Pericardium (tissue), 1 donor: ENCODE measurements around a stretch of chr17.

DNA sequence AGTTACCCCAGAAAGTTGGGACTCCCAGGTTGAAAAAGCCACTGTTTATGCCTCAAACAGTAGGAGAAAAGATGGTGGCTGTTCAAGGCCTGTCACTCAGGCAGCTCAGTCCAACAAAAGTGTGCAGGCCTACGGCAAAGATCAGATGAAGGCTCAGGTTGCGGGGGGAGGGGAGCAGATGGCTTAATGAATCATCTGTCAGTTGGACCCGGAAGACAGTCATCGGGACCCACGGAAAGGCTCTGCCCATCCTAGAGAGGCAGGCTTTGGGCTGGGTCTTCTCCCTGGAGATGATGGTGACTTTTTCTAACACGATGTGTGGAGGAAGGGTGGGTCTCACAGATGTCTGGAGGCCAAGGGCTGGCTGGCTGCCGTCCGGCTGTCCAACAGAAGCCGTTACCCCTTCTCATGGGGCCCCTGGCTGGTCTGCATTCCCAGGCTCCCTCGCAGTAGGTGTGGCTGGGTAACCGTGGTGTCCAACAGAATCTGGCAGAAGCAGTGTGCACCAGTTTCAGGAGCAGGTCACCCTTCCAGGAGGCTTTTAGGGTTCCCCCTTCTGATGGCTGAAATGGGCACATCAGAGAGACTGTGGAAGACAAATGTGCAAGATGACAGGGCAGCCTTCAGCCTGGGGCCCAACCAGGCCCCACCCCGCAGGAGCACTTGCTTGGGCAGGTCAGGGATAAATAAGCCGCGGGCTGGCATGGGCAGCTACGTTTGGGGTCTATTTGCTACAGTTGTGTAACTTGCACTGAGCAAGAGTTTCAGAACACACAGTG is 45.2 kb upstream of the BAHCC1 start:
- RRBS: no CpG with 5 or more reads among the region's 15 CpGs

DNA sequence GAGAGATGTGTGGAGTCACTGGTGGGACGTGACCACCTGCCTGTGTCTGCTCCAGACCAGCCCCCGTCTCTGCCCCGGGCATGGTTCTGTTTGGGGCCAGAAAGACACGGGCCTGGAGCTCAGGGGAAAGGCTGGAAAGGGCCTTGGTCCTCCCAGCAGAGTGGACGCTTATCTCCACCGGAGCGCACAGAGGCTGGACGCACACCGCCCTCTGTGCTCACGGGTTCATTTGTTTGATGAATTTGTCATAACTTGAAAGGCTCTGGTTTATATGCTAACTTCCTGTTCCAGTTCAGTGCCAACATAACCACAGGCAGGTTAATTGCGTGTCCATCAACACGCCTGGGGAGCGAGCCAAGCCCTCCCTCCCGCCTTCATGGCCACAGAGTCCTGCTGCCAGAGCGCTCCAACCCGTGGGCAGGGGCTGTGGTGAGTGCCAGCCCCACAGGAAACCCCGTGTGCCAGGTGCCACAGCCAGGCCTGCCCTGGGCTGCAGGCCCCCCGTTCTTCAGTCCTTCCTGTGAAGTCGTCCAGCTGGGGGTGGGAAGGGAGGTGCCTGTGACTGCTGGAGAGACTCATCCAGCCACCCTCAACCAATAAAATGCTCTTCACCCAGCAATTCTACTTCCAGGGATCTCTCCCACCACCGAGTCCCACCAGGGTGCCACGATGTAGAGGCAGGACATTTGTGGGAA is 29.5 kb upstream of the BAHCC1 start:
- RRBS: 13% methylated on average over 4 of the region's 21 CpGs

GRCh38 chr17:81386280-81386849 is 8.9 kb upstream of the BAHCC1 start:
- RRBS: 3% methylated on average over 25 of the region's 42 CpGs

- RRBS: 2% methylated on average over 29 of the region's 123 CpGs
Measured at GRCh38 chr17:81396321-81397385, 1.4 kb downstream of the BAHCC1 start.

DNA sequence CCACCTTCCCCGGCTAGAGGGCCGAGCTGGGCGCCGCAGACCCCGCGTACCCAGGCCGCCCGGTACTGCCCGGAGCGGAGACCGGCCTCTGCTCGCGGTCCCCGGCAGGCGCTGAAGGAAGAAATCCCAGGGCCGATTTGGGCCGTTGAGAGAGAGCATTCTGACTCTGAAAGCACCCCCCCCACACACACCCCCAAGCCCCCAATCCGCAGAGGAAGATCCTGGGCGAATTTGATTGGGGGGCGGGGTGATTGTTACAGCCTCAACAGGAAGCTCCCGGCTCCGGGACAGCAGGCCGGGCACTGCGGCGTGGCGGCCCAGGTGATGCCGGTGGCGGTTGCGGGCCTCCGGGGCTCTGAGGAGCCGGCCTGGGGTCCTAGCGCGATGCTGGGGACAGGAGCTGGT is 3.2 kb downstream of the BAHCC1 start:
- RRBS: 7% methylated on average over 8 of the region's 33 CpGs

- RRBS: no CpG with 5 or more reads among the region's 16 CpGs
Measured at GRCh38 chr17:81402352-81403167, 7.3 kb downstream of the BAHCC1 start.

DNA sequence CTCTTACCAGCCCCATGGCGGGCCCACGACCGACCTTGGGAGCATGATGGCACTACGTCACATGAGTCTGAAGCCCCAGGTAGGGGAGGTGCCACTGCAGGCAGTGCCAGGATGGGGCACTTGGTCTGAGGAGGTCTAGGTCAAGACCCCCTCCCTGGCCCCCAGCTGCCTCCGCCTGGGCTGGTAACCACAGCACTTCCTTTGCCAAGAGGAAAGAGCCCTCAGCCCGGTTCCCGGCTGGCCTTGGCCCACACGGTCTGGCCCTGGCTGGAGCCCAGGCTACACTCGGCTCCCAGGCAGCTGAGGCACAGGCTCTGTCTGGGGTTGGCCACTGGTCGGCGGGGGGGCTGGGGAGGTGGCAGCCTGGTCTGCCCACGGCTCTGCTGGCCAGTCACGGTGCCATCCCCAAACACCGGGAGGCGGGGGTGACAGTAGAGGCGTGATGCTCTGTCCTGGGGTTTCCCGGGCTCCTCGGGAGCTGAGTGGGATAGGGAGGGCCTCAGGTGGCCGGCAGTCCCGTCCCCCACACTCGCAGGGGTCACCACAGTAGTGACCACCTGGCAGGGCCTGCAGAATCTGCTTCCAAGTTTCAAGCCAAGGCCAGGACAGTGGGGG is 25.9 kb downstream of the BAHCC1 start:
- RRBS: 40% methylated on average over 6 of the region's 21 CpGs

GRCh38 chr17:81426820-81427554 is 31.7 kb downstream of the BAHCC1 start:
- RRBS: no CpG with 5 or more reads among the region's 29 CpGs

DNA sequence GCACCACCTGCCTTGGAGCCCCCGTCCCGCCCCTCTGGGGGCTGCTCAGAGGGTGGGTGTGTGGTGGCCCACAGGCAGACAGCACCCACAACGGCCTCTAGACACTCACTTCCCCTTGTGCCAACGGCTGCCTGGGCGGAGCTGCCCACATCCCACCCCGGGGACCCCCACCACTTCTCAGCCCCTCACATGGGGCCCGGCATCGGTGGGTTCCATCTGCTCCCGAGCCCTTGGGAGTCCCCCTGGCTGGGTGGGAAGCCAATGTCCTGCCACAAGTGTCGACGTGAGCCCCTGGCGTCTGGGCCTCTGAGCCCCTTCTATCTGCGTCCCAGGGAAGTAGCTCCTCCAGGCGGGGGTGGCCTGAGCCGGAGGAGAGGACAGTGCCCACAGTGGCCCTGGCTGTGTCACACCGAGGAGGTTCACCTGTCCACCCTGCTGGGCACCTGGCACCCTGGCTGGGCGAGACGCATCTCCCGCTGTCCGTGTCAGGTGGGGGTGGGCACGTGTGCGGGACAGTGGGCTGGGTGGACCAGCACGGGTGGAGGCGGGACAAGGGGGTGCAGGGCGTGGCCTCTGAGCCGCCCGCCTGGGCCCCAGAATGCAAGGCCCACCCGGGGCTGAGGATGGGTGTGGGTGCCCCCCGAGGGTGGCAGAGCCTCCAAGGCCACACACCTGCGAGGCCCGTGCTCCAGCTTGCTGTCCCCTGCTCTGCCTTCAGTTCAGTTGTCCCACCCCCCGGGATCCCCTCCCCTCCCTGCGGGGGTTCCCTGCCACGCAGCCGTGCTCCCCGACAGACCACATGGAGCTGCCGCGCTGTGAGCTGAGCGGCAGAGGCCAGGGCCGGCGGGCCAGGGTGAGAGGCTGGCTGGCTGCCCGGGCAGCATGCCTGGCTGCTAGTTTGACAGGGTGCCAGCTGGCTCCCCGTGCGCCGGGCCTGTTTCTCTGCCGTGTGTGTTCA is 33.7 kb downstream of the BAHCC1 start:
- RRBS: no CpG with 5 or more reads among the region's 46 CpGs

GRCh38 chr17:81429593-81430082 is 34.4 kb downstream of the BAHCC1 start:
- RRBS: no CpG with 5 or more reads among the region's 21 CpGs

DNA sequence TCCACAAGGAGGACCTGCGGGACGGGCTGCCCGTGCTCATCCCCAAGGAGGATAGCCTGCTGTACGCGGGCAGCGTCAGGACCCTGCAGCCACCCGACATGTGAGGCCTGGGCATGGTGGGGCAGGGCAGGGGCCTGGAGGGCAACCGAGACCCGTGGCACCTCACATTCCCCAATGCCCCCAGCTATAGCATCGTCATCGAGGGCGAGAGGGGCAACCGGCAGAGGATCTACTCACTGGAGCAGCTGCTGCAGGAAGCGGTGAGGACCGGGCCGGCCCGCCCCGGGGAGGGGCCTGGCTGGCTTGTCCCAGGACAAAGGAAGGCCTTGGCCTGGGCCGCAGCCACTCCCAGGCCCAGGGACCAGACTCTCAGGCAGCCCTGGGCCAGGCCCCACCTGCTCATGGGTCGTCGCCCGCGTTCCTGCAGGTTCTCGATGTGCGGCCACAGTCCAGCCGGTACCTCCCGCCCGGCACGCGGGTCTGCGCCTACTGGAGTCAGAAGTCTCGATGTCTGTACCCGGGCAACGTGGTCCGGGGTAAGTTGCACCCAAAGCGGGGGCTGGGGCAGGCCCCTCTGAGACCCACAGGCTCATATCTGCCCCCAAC is 53.4 kb downstream of the ACTG1 start:
- RRBS: 69% methylated on average over 13 of the region's 36 CpGs

- RRBS: 0% methylated on average over 1 of the region's 53 CpGs
Measured at GRCh38 chr17:81510862-81511837, 1.4 kb downstream of the ACTG1 start.

DNA sequence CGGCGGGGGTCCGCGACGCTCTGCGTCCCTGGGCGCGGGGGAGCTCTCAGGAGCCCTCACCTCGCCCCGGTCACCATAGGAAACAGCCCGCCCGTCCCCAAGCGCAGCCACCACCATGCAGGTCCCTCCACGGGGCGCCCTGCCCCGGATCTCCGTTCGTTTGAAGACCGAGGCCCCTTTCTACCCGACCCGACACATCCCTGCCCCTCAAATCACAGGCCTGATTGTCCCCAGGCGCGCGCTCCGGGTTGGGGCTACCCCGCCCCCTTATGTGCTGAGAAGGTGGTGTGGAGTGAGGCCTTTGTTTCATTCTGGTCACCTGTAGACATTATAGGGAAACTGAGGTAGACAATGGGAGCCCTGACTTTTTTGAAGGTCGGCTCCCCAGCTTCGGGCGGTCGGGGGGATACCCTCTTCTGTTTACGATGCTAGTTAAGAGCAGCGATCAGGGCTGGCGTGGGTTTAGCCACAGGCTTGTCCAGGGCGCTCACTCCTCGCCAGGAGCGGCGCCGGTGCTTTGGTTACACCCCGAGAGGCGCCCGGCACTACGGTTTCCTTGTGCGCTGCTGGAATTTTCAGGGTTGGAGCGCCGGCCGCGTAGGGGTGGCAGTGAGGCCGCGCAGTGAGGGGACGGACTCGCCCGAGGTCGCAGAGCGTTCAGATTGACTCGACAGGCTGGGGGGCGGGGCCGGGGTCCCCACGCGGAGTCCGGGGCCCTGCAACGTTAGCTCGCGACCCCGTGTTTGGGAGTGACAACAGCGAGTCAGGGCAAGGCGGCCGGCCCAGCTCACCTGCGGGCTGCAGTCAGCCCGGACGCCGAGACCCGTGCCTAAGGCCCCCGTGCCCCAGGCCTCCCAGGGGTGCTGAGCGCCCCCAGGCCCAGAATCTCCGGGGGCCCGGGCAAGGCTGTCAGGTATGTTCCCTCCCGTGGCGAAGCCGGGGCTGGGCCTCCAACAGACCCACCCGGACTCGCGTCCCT is 998 bp upstream of the ACTG1 start:
- RRBS: 1% methylated on average over 53 of the region's 82 CpGs

DNA sequence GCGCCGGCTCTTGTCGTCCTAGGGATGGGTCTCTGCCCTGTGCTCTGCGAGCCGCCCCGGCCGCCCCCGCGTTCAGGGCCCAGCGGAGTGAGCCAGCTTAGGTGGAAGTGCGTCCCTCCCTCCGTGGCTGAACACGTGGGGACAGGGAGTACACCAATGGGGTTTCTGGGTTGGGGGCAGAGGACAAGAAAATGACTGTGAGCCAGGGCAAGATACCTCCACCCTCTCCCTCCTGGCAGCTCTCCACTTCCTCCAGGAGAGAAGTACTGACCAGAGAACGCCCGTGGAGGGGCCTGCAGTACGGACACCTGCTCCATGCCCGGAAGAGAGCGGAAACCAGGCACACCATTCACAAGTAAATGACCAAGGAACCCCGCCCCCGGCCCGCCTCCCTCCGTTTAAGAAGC is 653 bp upstream of the FAAP100 start:
- RRBS: 2% methylated on average over 9 of the region's 22 CpGs

DNA sequence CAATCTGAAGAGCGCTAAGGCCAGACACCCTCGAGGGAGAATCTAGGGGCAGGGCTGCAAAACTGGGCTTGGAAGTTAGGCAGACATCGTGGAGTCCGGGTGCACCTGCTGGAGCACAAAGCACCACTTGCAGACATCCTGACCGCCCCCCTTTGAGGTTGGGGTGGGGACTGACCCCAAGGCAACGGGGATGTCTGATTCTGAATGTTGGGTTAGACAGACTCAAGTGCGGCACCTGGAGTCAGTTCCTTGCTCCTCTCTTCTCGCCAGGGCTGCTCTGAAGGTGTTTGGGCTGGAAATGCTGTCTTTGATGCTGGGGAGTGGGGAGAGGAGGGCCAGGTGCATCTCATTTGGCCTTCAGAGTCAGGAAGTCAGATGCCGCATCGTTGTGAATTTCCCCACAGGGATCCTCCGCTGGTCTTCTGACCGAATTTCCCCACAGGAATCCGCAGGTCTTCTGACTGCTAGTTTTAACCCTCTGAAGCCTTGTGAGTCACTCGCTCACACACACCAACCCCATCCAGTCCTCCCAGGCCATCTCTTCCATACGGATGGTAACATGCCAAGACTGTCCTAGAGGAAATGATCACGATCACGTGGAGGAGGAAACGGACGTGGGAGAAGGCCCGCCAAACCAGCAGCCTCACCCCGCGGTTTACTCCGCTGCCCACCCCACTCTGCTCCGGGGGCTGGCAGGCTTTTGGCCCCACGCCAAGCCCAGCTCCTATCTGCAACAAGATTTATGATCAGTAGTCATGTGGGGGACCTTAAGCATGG is 1.2 kb upstream of the FAAP100 start:
- RRBS: no CpG with 5 or more reads among the region's 25 CpGs

GRCh38 chr17:81577299-81578106 is 25.4 kb upstream of the FAAP100 start:
- RRBS: 62% methylated on average over 1 of the region's 11 CpGs

DNA sequence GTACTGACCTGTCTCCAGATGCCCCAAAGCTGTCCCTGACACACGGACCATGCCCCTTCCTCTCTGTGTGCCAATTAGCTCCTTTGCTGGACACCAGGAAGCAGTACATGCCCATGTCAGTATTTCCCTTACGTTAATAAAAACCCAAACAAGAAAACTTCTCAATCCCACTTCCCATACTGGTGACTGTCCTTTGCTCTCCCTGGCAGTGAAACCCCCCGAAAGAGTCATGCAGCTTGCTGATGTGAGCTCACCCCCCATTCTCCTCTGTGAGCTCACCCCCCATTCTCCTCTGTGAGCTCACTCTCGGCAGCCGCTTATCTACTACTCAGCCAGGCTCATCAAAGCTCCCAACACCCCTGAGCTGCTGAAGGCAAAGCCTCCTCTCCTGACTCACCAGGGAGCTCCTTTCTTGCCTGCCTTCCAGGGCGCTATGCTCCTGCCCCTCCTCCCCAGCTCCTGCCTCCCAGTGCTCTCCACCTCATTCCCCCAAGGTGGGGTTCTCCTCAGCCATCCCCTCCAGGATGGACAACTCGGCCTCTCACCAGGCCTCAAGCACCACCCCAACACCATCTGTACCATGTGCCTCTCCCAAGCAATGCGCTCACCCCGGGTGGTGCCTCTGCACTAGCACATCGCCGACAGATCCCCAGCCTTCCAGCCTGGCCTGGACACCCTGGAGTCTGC is 27.6 kb upstream of the FAAP100 start:
- RRBS: no CpG with 5 or more reads among the region's 11 CpGs

- RRBS: no CpG with 5 or more reads among the region's 28 CpGs
Measured at GRCh38 chr17:81651554-81652219, 4.7 kb downstream of the PDE6G start.

DNA sequence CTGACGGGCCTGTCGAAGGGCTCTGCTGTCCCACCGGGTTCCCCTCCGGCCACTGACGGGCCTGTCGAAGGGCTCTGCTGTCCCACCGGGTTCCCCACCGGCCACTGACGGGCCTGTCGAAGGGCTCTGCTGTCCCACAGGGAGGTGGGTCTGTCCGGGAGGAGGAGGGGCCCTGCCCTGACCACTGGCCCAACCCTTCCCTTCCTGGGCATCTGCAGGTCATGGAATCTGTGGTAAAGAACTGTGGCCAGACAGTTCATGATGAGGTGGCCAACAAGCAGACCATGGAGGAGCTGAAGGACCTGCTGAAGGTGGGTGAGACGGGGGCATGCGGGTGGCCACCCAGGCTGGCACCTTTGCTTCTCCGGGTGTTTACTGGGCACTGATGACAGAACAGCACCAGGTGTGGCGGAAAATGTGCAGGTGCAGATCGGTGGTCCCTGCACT is 3.0 kb downstream of the HGS start:
- RRBS: 77% methylated on average over 1 of the region's 16 CpGs

- RRBS: 5% methylated on average over 20 of the region's 71 CpGs
Measured at GRCh38 chr17:81804570-81805571, 921 bp downstream of the GCGR start.